A549 (cell line): ENCODE measurements around a stretch of chr10.

GRCh38 chr10:50497601-50498336, 126.0 kb downstream of the SGMS1 start:
- PRO-cap: no peak
CAGE:
- cytosol, long polyA plus RNA: no peak
- long polyA plus RNA: no peak
- nucleus, long polyA plus RNA: no peak

GRCh38 chr10:50527498-50527980, 96.2 kb downstream of the SGMS1 start:
- PRO-cap: no peak
CAGE:
- cytosol, long polyA plus RNA: no peak
- long polyA plus RNA: no peak
- nucleus, long polyA plus RNA: no peak

DNA sequence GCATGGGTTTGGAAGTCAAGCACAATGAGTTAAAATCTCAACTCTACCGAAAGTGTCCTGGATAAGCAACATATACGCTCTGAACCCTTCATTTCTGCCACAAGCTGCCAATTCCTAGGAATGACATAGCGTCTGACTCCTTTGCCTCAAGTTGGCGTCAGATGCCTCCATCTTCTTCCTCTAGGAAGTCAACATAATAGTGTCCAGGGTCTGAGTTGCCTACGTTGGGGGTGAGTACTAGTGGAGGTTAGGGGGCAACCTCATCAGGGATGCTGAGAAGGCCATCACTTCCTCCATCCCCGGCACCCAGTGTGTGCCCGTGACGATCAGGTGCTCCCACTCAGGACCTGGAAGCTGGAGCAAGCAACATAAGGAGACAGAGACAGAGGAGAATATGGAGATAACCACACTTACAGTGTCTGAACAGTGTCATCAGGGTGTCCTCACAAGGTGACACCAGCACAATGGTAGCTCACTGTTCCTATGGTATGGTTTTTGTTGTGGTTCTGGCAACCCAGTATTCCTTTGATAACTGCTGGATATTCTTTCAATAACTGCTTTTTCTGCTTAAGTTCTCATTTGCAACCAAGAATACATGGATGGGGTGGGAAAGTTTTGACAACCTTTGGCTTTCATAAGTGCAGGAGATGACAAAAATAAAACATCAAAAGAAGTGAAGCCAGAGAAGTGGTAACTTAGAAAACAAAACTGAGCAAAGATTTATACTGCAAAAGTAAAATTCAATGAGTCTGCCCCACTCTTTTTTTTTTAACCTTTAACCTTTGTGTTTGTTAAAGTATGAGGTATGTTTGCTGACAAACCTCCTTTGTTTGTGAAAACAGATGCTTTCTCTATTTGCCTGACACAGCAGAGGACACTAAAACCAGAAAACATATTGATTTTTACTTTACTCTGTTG, 58.0 kb downstream of the SGMS1 start:
- PRO-cap: no peak
CAGE:
- cytosol, long polyA plus RNA: no peak
- long polyA plus RNA: no peak
- nucleus, long polyA plus RNA: no peak

GRCh38 chr10:50582517-50583236, 41.1 kb downstream of the SGMS1 start:
- PRO-cap: no peak
CAGE:
- cytosol, long polyA plus RNA: no peak
- long polyA plus RNA: no peak
- nucleus, long polyA plus RNA: no peak

- PRO-cap: bidirectional peak, plus-strand start at chr10:50624951, minus-strand start at chr10:50624851
CAGE:
- cytosol, long polyA plus RNA: no peak
- long polyA plus RNA: no peak
- nucleus, long polyA plus RNA: no peak
These were observed 1.2 kb upstream of the SGMS1 start for GRCh38 chr10:50624783-50625620.

DNA sequence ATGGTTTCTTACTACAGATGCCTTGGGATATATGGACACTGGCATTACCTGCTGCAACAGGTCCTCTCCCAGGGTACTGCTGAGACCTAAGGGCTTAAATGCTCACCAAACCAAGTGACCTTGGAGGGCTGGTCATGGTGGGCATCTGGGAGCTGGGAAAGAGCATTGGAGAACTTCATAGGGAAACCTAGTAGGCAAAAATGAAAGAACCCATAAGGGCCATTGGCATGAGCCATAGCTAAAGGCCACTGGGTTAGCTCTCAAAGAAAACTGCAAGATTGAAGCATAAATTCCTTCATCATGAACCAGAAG, 11.4 kb upstream of the SGMS1 start:
- PRO-cap: no peak
CAGE:
- cytosol, long polyA plus RNA: no peak
- long polyA plus RNA: no peak
- nucleus, long polyA plus RNA: no peak

DNA sequence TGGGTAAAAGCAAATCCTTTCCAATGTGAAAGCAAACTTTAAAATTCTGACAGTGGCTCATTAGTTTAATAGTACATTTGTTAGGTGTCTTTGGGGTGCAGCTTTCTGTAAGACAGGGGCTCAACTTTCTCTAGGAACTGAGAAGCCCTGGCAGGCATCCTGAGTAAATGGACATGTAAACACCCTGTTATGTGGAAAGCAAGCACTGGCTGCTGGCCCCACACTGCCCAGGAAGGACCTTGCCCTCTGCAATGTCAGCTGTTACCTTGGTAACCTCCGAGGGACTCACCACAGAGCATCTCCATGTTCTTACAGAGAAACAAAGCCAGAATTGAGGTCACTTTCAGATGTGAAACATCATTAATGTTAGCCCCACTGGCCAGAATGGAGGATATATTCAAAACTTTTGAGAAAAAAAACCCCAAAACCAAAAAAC, 68.7 kb downstream of the ASAH2B start:
- PRO-cap: no peak
CAGE:
- cytosol, long polyA plus RNA: no peak
- long polyA plus RNA: no peak
- nucleus, long polyA plus RNA: no peak

GRCh38 chr10:50991081-50991511, 83.2 kb upstream of the PRKG1 start:
- PRO-cap: no peak
CAGE:
- cytosol, long polyA plus RNA: no peak
- long polyA plus RNA: no peak
- nucleus, long polyA plus RNA: no peak

- PRO-cap: no peak
CAGE:
- cytosol, long polyA plus RNA: no peak
- long polyA plus RNA: no peak
- nucleus, long polyA plus RNA: no peak
These were observed 81.7 kb upstream of the PRKG1 start for GRCh38 chr10:50992656-50992859.

GRCh38 chr10:51083185-51084032, 9.1 kb downstream of the PRKG1 start:
- PRO-cap: no peak
CAGE:
- cytosol, long polyA plus RNA: no peak
- long polyA plus RNA: no peak
- nucleus, long polyA plus RNA: no peak

DNA sequence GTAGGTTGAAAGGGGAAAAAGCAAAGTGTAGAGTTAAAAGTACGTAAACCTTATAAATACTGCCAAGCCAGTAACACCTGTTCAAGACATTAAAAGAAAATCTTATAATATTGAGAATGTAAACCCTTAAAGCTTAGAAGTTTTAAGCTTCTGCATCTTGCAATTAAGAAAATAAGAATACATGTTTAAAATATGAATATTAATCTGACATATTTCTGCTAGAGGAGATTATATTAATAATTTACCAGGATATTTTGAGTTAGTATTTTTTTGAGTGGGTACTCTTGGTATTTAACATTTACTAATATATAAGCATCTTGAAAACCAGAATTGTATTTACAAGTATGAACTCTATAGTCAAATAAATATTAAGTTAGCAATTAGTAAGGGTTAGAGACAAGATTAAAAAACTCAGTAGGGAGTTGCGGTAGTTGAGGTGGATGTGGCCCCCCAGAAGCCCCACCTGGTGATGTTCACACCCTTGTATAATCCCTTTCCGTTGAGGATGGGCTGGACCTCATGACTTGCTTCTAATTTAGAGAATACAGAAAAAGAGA, 212.2 kb downstream of the CSTF2T start:
- PRO-cap: no peak
CAGE:
- cytosol, long polyA plus RNA: no peak
- long polyA plus RNA: no peak
- nucleus, long polyA plus RNA: no peak

- PRO-cap: no peak
CAGE:
- cytosol, long polyA plus RNA: no peak
- long polyA plus RNA: no peak
- nucleus, long polyA plus RNA: no peak
These were observed 98.8 kb downstream of the CSTF2T start for GRCh38 chr10:51600518-51601096.

GRCh38 chr10:51697974-51699019, 1.1 kb downstream of the CSTF2T start:
- PRO-cap: no peak
CAGE:
- cytosol, long polyA plus RNA: no peak
- long polyA plus RNA: no peak
- nucleus, long polyA plus RNA: no peak

- PRO-cap: no peak
CAGE:
- cytosol, long polyA plus RNA: no peak
- long polyA plus RNA: no peak
- nucleus, long polyA plus RNA: no peak
These were observed 472 bp downstream of the MBL2 start for GRCh38 chr10:52772012-52772612.

GRCh38 chr10:52775217-52775628, 2.6 kb upstream of the MBL2 start:
- PRO-cap: no peak
CAGE:
- cytosol, long polyA plus RNA: no peak
- long polyA plus RNA: no peak
- nucleus, long polyA plus RNA: no peak

- PRO-cap: unidirectional peak, minus-strand start at chr10:52805436
CAGE:
- cytosol, long polyA plus RNA: no peak
- long polyA plus RNA: no peak
- nucleus, long polyA plus RNA: no peak
These were observed 32.6 kb upstream of the MBL2 start for GRCh38 chr10:52805137-52805580.

DNA sequence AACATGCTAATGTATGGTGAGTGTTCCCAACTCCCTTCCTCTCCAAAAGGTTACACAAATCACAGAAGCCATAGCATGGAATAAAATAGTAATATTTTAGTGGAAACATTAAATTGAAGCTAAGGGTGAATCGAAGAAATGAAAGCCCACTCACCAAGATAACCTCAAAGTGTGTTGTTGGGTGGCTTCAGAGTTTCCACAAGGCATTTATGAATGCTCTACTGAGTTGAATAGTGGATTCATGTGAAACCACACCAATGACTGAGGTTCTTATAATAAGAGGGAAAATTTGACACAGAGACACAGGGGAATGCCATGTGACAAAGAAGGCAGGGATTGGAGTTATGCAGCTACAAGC, 67.8 kb upstream of the PCDH15 start:
- PRO-cap: no peak
CAGE:
- cytosol, long polyA plus RNA: no peak
- long polyA plus RNA: no peak
- nucleus, long polyA plus RNA: no peak

DNA sequence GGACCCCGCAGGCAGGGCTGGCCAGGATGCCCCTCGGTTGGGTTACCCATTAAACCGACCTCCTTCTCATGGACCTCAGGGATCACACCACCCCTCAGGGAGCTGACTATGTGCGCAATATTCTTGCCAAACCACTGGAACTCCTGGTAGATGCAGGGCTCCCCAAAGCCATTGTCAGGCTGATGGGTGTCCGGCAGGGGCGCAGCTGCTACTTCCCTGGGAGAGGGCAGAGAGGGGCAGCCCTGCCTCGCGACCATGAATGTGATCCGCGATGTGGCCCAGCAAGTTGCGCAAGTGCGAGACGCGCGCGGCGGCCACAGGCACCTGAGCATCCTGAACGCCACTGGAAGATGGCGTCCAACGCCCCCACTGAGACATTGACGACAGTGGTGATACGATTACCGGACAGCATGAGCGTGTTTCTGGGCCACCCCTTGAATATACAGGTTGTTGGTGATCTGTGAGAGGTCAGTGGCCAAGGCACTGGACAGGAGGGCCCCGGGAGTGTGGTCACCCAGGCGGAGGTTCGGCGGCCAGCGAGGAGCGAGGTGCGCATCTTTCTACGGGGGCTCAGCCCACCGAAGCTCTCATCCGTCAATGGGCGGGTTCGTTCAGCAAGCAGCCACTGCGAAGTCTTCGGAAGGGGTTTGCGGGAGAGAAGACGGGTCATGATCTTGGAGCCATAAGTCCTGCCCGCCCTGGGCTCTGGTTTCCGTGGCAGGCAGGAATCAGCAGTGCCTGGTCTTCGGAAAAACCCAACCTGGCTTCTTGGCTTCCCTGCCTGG, 161.1 kb downstream of the IPMK start:
- PRO-cap: no peak
CAGE:
- cytosol, long polyA plus RNA: no peak
- long polyA plus RNA: no peak
- nucleus, long polyA plus RNA: no peak

DNA sequence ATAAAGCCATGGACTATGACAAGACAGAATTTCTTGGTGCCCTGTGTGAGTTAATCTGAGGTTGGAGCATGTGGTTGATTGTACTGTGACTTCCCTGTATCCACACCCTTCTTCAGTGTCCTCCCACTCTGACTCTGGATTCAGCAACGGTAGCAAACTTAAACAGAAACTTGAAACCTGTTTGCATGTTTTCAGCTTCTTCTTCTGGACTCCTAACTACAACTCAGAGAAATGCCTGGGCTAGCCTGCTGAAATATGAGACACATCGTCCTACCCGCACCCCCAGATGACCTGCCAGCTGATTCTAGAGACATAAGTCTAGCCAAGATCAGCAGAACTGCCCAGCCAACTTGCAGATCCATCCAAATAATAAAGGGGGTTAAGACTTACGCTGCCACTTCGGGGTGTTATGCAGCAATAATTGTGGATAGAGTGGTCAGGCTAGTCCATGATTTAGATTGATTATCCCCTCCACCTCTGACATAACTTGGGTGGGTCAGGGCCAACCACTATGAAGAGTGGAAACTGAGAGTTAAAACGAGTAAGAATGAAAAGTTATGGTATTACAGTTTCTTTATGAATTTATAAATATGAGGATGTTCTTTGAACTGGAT, 78.3 kb downstream of the IPMK start:
- PRO-cap: no peak
CAGE:
- cytosol, long polyA plus RNA: no peak
- long polyA plus RNA: no peak
- nucleus, long polyA plus RNA: no peak

- PRO-cap: no peak
CAGE:
- cytosol, long polyA plus RNA: no peak
- long polyA plus RNA: no peak
- nucleus, long polyA plus RNA: no peak
These were observed 608 bp downstream of the IPMK start for GRCh38 chr10:58266748-58267823.